Panc1 (cell line): Measurements from ENCODE around the gene RTRAF.

DNA sequence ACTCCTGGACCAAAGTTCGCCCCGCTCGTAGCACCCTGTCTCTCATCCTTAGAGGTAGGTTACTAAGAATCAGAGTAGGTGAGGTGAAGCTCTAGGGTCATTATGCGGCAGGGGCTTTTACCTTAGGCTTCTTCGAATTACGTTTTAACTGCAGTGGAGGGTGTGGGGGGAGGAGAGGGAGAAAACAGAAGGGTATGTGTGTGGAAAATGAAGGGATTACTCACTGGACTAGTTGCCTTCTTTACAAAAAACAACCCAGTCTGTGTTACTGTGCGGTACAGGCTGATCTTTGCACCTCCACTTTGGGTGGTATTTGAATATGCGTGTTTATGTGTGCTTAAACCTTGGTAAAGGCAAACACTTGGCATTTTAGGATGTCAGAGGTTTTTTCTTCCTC is 767 bp upstream of the PYGL start:
- RRBS, 2 experiments: no CpG with 5 or more reads among the region's 8 CpGs

DNA sequence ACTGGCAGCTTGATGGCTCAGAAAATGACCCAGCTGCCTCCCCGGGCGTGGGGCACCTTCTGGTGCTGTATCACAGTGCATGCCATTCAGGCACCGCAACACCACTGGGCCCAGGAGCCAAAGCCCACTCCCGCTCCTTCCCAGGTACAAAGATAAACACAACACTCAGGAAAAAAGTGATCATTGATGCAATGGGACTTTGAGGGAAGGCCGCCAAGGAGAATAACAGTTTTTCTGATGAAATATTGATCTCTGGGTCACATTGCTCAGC is 65.7 kb downstream of the TRIM9 start:
- RRBS, 2 experiments: no CpG with 5 or more reads among the region's 5 CpGs

DNA sequence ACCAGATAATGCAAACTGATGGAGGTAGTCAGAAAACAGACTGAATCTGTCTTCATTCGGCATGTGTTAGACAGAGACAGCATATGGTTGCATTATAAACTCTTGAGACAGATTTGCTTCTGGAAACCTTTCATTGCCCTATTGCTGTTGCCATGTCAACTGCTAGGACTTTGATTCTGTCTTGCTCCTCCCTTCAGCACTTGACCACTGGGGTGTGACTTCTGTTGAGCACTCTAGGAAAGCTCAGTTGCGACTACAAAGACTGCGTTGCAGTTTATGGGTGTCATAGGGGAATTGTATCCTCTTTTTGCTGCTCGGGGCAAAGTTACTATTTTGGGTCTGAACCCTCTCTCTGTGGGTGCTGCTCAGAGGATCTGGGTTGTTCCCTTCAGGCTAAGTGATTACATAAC is 44.2 kb upstream of the TRIM9 start:
- RRBS, 2 experiments: no CpG with 5 or more reads among the region's 4 CpGs

GRCh38 chr14:51333420-51333727 is 93.3 kb downstream of the TMX1 start:
- RRBS, 2 experiments: no CpG with 5 or more reads among the region's 3 CpGs

DNA sequence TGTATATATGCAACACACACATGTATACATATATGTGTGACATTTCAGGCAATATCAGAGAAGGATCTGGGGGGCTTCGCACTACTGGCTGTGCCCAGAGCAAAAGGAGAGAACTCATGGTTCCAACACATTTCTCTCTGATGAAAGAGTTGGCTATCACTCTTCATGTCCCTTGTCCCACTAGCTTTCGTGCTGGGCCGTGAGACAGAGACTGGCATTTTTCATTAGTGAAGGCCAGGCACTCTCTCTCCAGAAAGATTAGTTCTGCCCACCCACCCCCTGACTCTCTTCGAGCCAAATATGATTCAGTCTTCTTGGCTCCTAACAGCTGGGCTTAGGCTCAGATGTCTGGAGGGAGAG is 5.3 kb upstream of the GNG2 start:
- RRBS, 2 experiments: no CpG with 5 or more reads among the region's 4 CpGs

DNA sequence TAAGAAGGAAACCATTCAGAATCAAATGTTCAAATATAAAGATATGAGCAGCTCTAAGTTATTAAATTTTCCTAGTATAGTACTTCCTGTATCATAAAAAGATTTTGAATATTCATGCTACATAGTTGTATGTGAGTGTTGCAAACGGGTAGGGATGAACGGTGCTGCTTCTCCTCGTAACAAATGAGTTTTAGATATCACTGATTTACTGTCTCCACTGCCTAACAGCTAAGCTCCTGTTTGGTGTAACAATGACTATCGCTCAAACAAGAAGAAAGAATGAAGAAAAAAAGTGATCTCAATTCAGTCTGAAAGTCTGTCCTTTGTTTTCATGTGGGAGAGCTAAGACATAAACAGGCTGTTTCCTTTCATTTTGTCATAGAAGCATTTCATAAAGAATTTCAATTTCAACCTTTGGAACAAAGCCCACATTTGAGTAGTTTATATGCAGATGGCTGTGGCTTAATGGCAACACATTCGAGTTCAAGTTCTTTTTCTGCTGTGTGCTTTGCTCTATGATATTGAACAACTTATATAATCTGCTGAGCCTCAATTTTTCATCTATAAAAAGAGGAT is 26.0 kb upstream of the RTRAF start:
- RRBS, 2 experiments: no CpG with 5 or more reads among the region's 5 CpGs

DNA sequence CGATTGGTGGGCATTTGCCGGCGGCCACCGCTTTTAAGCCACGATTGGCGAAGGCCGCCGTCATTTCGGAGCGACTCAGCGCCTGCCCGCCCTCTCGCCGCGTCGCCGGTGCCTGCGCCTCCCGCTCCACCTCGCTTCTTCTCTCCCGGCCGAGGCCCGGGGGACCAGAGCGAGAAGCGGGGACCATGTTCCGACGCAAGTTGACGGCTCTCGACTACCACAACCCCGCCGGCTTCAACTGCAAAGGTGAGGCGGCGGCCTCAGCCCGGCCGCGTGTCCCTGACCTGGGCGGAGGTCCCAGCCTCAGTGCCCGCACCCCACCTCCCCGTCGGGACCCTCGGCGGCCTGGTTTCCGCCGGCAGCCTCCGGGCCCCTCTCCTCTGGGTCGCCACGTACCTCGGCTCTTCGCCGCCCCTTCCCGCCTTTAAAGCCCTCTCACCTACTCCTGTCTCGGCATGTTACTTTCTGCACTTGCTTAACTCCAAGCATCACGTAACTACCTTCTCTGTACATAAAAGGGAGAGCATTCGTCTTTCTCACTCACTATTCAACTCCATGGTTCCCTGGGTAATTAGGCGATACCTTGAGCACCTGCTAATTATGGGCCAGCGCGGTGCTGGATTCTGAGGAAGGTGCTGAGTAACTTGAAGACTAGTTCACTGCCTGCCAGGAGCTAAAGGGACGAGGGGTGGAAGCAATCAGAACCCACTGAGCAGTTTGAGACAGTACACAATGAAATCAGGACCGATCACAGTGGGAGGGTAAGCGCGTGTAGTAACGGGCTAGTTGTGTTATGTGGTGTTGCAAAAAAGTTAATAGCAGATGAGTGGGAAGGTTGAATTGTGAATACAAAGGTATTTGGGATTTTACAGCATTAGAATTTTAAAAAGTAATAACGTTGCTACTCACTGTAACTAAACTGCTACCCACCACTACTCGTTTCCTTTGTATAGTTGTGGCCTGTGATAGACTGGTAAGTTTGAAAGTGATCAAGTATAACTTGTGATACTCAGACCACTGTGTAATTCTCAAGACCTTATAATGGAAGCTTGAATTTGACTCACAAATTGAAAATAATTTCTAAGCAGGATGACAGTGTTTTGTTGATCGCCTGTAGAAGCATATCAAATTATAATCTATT is at the start of gene RTRAF:
RTRAF (plus strand) TSS at position 92 of the 1,141 bp plus-strand sequence.
- RRBS, 2 experiments: under 1 to 4% methylated on average over 34 to 36 of the region's 65 CpGs

DNA sequence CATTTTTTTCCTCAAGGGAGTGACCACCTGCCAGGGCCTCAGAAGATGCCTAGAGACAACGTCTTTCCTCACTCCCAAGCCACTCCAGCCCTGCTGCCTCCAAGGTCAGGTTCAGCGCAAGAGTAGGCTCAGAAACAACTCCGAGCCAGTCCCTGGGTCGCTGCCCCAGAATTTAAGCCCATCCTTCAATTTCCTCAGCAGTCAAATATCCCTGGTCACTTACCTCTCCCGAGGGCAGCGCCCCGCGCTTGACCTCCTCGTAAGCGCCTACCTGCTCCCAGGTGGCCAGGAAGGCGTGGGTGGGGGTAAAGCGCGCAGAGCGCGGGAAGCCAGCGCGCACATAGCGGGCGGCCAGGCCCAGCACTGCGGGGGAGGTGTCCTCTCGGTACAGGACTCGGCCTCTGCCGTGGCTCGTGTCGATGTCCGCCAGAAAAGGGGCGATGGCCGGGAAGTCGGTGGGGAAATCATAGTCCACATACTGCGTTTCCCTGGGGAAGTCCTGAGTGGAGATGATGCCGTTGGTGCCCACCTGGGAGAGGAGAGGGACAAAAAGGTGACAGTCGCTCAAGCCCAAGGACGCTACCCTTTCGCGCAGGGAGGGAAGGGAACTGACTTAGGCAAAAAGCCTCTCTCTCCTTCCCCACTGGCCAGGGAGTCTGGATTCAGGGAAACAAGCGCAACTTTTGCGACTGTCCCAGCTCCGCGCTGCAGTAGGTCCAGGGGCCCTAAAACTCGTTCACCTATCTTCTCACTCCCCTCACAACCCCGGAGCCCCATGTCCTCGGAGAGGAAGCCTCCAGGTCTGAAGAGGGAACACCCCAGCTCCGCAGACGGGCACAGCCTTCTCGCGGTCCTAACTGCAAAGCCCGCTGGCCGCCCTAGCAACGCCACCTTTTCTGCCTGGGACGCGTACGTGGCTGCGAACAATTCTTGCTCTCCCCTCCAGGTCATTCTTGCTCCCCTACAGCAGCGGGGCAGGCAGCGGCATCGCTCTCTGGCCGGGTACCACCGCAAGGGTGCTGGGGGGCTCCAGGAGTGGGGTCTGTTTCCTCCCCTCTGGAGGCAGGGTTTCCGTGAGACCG is 883 bp downstream of the NID2 start:
- RRBS, 2 experiments: 10% methylated on average over 2 of the region's 60 CpGs; no CpG with 5 or more reads in 1 of the 2 experiments

GRCh38 chr14:52315282-52316092 is 1.4 kb downstream of the PTGER2 start:
- RRBS, 2 experiments: no CpG with 5 or more reads among the region's 16 CpGs

DNA sequence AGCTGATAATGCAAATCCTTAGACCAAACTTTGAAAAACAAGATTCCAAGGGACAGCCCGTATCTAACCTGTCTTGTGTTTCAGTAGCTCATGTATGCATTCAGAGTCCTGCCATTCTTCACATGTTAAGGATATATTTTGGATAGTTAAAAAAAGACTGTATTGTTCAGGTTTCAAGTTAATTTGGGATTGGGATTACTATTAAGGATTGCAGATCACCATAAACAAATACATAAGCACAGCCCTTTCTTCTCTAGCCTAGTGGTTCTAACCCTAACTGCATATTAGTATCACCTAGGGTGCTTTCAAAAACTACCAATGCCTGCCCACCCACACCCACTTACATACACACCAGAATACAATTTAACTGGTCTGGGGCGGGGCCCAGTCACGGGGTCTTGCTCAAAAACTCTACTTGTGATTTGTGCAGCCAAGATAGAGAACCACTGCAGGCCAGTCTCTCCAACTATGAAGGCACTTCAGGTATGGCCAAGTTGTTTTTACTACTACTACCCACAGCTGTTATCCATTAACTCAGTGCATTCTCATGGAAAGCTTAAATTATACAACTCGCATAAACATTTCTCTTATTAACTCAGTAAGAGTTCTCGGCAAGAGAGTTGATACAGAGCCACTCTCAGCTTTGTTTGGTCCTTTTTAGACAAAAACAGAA is 85.6 kb downstream of the PTGER2 start:
- RRBS, 2 experiments: no CpG with 5 or more reads among the region's 5 CpGs

DNA sequence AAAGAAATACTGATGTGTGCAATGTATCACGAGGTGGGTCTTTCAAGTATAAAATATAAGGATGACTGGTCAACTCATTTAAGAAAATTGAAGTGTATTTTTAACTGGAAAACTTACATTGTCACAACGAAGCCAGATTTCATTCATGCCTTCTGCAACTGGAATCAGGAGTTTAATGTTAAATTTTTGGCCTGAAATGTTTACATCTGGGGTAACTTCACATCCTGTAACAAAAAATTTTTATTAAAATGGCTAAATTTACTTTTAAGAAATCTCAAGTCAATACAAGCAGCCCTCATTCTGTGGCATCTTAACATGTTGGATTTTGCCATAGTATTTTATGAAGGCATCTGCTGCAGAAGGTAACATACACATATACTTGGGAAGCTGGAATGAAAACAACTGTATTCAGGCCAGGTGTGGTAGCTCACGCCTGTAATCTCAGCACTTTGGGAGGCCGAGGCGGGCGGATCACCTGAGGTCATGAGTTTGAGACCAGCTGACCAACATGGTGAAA is 73.3 kb upstream of the GNPNAT1 start:
- RRBS, 2 experiments: no CpG with 5 or more reads among the region's 6 CpGs

DNA sequence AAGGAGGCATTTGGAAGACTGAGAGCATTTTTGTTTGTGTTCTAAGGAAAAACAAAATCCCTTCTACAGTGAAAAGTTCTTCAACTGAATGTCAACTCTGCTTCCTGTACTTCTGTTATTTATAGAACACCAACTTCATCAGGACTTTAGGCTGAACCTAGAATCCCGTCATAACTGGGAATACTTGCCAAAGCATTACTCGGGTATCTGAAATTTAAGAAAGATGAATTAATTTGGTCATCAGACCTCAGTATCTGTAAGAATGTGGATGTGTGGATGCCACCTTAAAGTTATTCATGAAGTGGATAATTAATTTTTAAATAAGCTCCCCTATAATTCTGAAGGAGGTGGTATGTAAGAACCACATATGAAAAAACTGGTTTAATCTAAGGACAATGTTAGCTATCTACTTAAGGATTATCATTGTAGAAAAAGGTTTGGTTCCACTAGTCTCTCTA is 73.1 kb downstream of the FERMT2 start:
- RRBS, 2 experiments: no CpG with 5 or more reads among the region's 2 CpGs

GRCh38 chr14:52937155-52937871 is 13.5 kb downstream of the FERMT2 start:
- RRBS, 2 experiments: no CpG with 5 or more reads among the region's 6 CpGs

- RRBS, 2 experiments: 6% methylated on average over 2 of the region's 16 CpGs; no CpG with 5 or more reads in 1 of the 2 experiments
Observed at GRCh38 chr14:52951509-52951997, 703 bp upstream of the FERMT2 start.

- RRBS, 2 experiments: no CpG with 5 or more reads among the region's 4 CpGs
Observed at GRCh38 chr14:53881257-53881853, 75.3 kb downstream of the BMP4 start.

DNA sequence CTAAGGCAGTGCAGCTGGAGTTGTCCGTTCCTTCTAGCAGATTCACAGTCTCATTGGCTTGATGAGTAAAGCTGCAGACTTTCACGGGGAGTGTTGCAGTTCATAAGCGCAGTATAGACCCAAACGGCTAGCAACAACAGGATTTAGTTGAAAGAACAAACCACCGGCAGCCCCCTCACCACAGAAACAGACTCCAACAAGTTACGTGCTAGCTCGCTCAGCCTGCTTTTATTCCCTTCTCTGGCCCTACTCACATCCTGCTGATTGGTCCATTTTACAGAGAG is 4.5 kb upstream of the CDKN3 start:
- RRBS, 2 experiments: no CpG with 5 or more reads among the region's 7 CpGs

DNA sequence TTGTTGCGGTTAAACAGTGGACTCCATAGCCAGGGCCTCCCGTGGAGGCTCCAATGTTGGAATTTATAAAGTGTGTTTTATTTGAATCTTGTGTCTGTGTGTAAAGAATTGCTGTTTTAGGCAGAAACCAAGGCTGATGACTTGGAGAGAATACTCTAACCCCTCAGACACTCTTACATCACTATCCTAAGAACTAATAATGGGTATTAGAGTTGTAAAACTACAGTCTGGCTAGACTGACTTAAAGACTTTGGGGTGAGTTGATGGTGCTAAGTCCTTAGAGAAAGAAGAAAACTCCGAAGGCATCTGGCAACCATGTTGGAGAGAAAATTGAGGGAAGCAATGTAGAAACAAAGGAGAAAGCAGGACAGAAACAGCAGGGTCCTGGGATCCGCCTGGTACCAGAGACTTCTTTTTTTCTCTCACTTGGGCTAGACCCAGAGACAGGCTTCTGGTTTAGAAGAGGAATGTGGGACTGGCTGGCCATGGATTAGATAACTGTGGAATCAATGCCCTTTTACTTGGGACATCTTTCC is 34.8 kb downstream of the SAMD4A start:
- RRBS, 2 experiments: no CpG with 5 or more reads among the region's 4 CpGs

DNA sequence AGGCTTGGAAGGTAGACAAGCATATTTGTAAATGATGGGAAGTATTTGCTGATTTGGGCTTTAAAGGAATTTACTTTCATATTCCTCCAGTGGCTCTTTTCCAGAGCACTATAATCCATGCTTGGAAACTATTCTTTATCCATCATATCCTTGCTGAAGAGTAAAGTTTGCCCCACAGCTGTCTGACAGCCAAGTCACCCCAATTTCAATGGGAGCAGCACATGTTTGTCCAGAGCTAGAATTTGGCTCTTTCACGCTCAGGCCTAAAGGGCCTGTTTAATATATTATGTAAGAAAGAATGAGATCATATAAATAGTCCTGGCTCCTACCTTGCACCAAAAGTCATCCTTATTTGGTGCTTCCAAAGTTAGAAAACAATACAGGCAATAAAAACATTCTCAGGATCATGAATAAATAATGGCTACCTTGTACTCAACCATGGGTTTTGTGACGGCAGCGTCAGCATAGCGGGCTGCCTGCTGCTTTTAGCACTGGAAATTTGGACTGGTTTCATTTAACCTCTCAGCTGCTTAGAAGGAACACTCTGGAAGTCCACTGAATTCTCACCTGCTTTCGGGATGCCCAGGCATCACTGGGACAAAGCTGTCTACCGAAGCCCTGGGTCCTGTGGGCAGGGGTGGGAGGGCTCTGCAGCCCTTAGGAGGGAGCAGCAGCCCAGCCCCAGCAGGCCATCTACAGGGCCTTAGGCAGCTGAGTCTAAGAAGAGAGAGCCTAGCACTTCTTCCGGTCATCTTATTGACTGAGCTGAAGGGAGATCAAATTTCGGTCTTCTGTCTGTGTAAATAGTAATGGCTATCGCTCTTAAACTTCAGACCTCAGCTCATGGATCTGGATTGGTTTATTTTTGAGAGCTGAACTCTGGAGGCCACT is 106.3 kb downstream of the SAMD4A start:
- RRBS, 2 experiments: no CpG with 5 or more reads among the region's 9 CpGs

GRCh38 chr14:54675581-54676144 is 108.7 kb downstream of the SAMD4A start:
- RRBS, 2 experiments: no CpG with 5 or more reads among the region's 8 CpGs

DNA sequence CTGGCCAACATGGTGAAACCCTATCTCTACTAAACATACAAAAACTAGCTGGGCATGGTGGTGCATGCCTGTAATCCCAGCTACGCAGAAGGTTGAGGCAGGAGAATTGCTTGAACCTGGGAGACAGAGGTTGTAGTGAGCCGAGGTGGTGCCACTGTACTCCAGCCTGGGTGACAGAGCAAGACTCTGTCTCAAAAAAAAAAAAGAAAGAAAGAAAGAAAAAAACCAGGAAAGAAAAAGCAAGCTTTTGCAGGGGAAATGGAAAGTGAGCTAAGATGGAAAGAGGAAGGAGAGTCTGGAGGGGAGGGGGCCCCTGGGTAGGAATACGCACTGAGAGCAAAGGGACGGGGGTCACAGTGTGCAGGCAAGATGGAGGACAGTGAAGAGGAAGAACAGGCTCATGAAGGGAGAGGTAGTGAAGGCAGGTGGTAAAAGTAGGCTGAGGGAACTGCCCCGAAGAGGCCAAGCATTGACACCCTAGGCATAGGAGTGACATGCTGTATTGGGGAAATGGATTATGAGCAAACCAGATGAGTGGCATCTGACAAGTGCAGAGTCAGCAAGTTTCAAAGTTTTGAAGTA is 139.6 kb downstream of the SAMD4A start:
- RRBS, 2 experiments: no CpG with 5 or more reads among the region's 5 CpGs